ENCODE data around the gene TLCD3A.

GRCh38 chr17:144706-145528, 7.5 kb downstream of the SCGB1C2 start:
- PRO-cap, result no peak

- PRO-cap, result no peak
Observed at GRCh38 chr17:243943-244792, 62.7 kb upstream of the DOC2B start.

DNA sequence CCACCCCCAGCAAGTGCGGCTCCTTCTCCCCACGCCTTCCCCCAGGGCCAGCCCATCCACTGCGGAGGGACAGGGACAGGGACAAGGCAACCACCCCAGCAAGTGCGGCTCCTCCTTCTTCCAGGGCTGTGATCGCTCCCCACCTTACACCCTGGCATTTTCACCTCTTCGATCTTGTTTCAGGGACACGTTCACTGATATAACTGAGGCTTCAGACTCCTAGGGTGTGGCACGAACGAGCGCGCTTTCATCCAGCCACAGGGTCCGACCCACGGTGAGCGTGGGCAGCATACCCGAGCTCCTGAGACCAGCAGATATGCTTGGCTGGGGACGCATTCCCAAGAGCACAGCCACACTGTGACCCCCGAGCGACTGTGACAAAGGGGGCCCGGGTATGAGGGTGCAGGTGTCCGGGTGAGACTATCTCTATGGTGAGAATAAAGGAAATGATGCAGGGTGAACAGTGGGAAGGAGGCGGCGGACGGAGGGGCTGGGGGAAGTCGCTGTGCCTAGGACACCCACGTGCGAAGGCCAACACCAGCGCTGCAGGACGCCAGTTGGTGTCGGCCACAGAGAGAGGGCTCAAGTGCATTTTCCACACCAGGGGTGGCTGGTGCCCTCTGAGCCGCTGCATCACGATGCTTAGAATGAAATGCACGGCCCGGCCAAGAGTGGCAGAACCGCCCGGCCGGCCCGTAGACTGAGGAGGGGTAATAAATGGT, 17.6 kb downstream of the RPH3AL start:
- PRO-cap, result no peak

GRCh38 chr17:335908-337013, 16.3 kb downstream of the RPH3AL start:
- PRO-cap, result bidirectional peak, plus-strand start at chr17:336328, minus-strand start at chr17:336151

- PRO-cap, result no peak
Observed at GRCh38 chr17:339536-340036, 13.0 kb downstream of the RPH3AL start.

GRCh38 chr17:344010-344876, 8.4 kb downstream of the RPH3AL start:
- PRO-cap, result no peak

DNA sequence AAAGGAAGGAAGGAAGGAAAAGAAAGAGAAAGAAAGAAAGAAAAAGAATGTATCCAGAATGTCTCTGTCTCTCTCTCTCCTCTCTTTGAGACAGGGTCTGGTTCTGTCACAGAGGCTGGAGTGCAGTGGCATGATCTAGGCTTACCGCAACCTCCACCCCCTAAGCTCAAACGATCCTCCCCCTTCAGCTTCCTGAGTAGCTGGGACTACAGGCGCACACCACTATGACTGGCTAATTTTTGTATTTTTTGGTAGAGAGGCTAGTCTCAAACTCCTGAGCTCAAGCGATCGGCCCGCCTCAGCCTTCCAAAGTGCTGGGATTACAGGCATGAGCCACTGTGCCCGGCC, 8.2 kb downstream of the C17orf97 start:
- PRO-cap, result no peak

DNA sequence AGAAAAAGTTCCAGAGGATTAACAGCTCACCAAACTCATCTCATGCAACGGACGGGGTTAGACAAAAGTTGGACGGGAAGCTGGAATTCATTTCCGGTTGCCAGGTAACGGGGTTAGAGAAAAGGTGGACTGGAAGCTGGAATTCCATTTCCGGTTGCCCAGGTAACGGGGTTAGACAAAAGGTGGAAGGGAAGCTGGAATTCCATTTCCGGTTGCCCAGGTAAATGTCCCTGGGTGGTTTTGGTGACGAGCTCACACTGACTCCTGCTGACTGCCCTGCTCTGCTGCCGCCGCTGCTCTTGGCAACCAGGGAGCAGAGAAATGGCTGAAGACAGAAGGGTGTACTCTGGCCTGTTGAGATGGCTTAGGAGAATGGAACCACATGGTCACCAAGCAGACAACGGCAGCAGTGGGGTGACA, 112.8 kb downstream of the C17orf97 start:
- PRO-cap, result no peak

- PRO-cap, result no peak
Observed at GRCh38 chr17:545115-545801, 135.1 kb downstream of the C17orf97 start.

DNA sequence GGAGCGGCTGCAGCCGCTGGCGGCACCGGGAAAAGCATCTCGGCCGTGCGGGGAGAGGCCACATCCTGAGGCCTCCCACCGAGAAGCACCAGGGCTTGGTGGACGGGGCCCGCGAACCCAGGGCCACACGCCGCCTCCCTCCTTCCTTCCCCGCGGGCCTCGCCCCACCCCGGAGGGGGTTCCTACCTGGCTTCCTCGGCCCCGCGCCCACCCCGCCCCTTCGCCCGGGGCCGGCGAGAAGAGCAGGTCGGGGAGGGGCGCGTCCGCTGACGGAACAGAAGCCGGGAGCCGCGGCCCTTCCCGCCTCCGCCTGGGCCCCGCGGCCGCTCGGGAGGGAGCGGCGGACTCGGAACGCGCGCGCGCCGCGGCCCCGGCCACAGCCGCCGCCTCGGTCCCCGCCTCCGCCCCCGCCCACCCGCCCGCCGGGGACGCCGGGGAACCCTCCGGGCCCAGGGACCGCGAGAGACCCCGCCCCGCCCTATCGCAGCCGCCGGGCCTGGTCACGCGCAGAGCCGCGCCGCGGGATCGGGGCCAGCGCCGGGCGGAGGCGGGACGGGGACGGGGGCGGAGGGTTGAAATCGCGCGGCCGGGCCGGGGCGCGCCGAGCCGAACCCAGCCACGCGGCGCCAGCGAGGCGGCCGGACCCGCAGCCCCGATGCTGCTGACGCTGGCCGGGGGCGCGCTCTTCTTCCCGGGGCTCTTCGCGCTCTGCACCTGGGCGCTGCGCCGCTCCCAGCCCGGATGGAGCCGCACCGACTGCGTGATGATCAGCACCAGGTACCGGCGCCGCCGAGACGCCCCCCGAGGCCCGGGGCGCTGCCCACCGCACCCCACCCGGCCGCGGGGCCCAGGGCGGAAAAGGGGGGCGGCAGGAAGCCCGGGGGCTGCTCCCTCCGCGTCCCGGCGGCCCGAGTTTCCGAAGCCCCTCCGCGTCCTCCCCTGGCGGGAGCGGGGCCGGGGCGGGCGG, at the start of gene TLCD3A:
TLCD3A (plus strand) TSS at position 604 of the 967 bp plus-strand sequence.
- PRO-cap, result bidirectional peak, plus-strand start at position 604 of the sequence, minus-strand start at position 329 of the sequence

- PRO-cap, result no peak
Observed at GRCh38 chr17:769717-770421, 12.2 kb downstream of the GLOD4 start.

- PRO-cap, result no peak
Observed at GRCh38 chr17:802397-803110, 20.4 kb downstream of the MRM3 start.

- PRO-cap, result no peak
Observed at GRCh38 chr17:848053-848320, 65.8 kb downstream of the MRM3 start.

- PRO-cap, result no peak
Observed at GRCh38 chr17:869514-870666, 87.7 kb downstream of the MRM3 start.

- PRO-cap, result no peak
Observed at GRCh38 chr17:921019-921532, 58.5 kb downstream of the NXN start.

GRCh38 chr17:924826-925497, 54.6 kb downstream of the NXN start:
- PRO-cap, result no peak

- PRO-cap, result no peak
Observed at GRCh38 chr17:948627-948823, 31.1 kb downstream of the NXN start.

DNA sequence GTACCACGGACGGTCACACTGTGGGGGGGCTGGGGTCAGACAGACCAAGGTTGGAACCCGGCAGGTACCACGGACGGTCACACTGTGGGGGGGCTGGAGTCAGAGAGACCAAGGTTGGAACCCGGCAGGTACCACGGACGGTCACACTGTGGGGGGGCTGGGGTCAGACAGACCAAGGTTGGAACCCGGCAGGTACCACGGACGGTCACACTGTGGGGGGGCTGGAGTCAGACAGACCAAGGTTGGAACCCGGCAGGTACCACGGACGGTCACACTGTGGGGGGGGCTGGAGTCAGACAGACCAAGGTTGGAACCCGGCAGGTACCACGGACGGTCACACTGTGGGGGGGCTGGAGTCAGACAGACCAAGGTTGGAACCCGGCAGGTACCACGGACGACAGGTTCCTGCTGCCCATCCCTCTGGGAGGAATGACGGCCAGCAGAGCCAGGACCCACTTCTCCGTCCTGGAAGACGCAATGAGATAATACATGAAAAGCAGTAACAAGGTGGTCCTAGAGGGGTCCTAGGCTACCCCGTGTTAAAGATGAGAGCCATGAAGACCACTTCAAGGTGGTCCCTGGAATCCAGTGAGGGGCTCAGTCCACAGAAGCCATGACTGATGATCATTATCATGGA, 27.0 kb downstream of the NXN start:
- PRO-cap, result no peak

DNA sequence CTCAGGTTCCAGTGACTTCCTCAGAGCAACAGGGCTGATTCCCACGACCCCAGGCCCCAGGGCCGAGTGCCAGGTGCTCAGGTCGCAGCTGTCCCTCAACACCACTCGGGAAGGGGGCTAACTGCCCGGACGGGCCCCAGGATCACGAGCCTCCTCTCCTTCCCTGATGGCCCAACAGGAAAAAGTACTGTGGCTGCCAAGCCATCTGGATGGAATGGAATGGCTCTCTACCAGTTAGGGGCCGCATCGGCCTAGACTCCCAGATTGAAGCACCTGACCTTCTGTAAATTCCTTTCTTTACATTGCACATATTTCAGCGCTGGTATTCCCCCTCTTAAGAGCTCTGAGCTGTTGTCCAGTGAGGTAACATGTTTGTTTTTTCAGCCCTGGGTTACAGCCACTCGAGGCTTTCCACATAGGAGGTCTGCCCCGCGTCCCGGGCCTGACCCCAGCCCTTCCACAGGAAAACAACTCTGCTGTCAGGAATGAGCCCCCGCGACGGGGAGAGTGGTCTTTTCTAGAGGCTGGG, 24.9 kb downstream of the NXN start:
- PRO-cap, result no peak

DNA sequence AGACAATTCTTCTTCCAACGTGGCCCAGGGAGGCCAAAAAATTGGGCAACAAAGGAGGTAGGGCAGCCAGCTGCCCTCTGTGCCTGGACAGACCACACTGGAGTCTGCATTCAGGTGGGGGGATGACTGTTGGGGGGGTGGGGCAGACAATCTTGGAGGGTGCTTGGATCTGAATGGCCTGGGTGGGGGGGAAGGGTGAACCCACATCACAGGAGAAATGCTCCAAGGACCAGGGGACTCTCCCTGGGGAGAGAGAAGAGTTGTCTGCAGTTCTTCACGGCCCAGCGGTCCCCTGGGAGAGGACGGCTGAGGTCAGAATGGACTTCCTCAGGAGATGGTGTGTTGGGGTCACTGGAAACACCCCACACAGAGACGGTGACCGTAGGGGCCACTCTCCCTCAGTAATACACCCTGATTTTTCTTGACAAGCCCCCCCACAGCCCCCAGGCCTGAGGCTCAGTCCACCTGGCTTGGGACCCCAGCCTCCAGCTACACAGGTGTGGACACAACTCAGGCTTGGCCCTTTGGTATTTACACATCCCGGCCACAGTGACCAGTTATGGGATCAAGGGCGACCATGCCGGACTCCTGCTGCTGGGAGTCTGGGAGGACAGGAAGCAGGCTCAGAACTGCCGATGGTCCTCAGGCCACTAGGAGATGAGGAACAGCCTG, 12.8 kb downstream of the NXN start:
- PRO-cap, result no peak

Measured in colic lymph node (tissue), 1 donor.